Breast epithelium (tissue), 2 donors: ENCODE measurements around a stretch of chr12.

DNA sequence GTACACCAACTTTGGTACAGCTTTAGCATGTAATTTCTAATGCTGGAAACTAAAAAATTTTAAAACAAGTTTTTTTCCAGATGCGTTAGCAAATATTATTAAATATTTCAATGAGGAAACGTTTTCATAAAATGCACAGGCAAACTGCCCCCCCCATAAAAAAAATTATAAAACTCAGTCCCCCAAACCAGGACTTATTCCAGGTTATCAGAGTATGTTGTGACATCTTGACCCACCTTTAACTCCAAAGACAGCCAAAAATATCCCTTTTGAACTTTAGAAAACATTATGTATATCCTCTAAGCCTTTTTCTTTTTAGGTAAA, 7.1 kb downstream of the SLC38A2 start:
- PRO-cap, result no peak
- RAMPAGE, long total RNA, 2 experiments, result no peak in any of the 2 experiments

GRCh38 chr12:46369972-46370148, 2.7 kb downstream of the SLC38A2 start:
- PRO-cap, result no peak
- RAMPAGE, long total RNA, 2 experiments, result no peak in any of the 2 experiments

GRCh38 chr12:46370720-46371200, 1.8 kb downstream of the SLC38A2 start:
- PRO-cap, result no peak
- RAMPAGE, long total RNA, 2 experiments, result no peak in any of the 2 experiments

GRCh38 chr12:46384117-46384340, 11.5 kb upstream of the SLC38A2 start:
- PRO-cap, result no peak
- RAMPAGE, long total RNA, 2 experiments, result no peak in any of the 2 experiments

DNA sequence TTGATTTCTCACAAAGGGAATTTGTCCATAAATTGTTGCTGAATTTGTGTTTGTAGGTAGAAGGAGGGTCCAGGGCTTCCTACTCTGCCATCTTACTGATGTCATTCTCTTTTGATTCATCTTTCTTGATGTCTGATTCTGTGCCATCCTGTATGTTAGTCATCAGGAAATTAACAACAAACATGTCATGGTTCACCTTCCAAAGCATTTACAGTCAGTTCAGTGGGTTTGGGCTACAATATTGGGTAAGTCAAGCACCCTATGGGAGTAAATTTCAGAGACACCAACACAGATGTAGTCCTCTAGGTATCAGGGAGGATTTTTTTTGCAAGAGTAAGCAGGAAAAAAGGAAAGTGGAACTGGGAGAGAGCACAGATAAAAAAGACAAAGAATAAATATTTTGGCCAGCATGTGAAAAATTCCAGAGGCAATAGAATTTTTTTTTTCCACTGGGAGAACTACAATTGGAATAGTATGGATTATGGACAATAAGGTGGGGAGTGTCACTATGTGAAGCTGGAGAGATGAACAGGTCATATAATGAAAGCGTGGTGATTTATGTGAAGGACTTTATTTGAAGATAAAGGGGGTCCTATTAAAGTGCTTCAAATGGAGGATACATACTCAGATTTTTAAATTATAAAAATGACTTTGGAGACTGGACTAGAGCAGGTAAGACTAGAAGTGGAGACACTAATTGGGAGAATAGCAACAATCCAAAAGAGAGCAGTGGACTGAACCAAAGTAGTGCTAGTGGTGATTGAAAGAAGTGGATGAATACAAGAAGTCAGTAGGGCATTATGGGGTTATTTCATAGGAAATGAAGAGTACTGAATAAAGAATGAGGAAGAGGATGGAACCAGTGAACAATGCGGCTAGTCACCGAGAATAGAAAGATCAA, 135.5 kb upstream of the SLC38A2 start:
- PRO-cap, result no peak
- RAMPAGE, long total RNA, 2 experiments, result no peak in any of the 2 experiments

- PRO-cap, result no peak
- RAMPAGE, long total RNA, 2 experiments, result no peak in any of the 2 experiments
Measured at GRCh38 chr12:46702804-46703524, 122.8 kb downstream of the SLC38A4 start.

DNA sequence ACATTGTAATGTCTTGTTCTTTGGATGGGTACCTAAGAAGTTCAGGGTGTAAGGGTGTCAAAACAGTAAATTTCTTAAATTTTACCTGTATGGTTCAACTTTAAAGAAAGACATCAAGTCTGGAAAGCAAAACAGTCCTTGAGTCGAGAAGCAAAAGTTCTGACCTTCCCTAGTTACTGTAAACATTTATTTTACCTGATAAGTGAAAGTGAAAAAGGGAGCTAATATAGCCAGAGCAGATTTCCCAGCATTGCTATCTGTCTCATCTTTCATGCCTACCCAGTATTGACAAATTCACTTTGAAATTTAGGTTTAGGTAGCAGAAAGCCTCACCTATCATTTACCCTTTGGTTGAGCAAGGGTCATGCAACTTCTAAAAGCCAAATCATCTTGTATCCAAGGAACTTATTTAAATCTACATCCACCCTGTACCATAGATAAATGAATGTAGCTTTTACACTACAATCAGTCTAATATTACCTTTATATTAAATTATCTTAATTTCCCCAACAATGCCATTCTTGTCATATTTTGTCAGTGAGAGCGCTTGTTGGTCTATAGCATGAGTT, 24.4 kb downstream of the SLC38A4 start:
- PRO-cap, result no peak
- RAMPAGE, long total RNA, 2 experiments, result no peak in any of the 2 experiments

GRCh38 chr12:47212372-47212925, 132.7 kb upstream of the AMIGO2 start:
- PRO-cap, result no peak
- RAMPAGE, long total RNA, 2 experiments, result no peak in any of the 2 experiments

DNA sequence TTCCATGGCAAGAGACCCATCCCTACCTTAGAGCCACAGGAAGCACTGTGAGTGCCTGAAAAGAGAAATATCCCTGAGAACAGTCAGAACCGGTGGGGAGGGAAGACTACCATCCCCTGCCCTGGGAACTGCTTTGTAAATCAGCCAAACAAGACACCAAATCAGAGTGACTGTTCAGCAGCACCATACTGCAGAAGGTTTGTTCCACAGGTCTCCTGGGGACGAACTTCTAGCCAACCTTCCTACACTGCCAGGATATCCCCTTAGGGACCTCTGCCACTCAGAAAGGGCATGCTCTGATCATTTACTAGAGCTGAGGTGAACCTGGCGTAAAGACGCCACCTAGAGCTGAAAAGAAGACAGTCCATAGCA, 227.9 kb upstream of the AMIGO2 start:
- PRO-cap, result no peak
- RAMPAGE, long total RNA, 2 experiments, result no peak in any of the 2 experiments

- PRO-cap, result no peak
- RAMPAGE, long total RNA, 2 experiments, result no peak in any of the 2 experiments
Measured at GRCh38 chr12:47343876-47344423, 264.2 kb upstream of the AMIGO2 start.

- PRO-cap, result no peak
- RAMPAGE, long total RNA, 2 experiments, result no peak in any of the 2 experiments
Measured at GRCh38 chr12:47651233-47652088, 54.4 kb downstream of the RPAP3 start.

- PRO-cap, result no peak
- RAMPAGE, long total RNA, 2 experiments, result no peak in any of the 2 experiments
Measured at GRCh38 chr12:47736701-47737747, 11.7 kb upstream of the ENDOU start.

DNA sequence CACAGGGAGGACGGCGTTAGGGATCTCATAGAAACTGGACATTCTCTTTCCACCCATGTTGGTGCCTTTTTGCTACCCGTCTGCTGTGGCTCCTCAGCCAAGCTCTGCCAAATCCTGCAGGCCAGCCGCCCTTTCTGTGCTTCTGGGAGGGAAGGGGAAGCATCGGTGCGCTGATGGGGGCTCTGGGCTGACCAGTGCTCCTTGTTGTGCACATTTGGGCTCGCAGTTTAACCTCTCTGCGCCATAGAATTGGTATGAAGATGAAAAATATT, 900 bp downstream of the SLC48A1 start:
- PRO-cap, result no peak
- RAMPAGE, long total RNA, 2 experiments, result no peak in any of the 2 experiments

- PRO-cap, result no peak
- RAMPAGE, long total RNA, 2 experiments, result no peak in any of the 2 experiments
Measured at GRCh38 chr12:47776554-47777510, 3.8 kb downstream of the SLC48A1 start.

GRCh38 chr12:47812501-47813478, 6.9 kb downstream of the HDAC7 start:
- PRO-cap, result bidirectional peak, plus-strand start at chr12:47813262, minus-strand start at chr12:47813033
- RAMPAGE, long total RNA, 2 experiments, result no peak in any of the 2 experiments

DNA sequence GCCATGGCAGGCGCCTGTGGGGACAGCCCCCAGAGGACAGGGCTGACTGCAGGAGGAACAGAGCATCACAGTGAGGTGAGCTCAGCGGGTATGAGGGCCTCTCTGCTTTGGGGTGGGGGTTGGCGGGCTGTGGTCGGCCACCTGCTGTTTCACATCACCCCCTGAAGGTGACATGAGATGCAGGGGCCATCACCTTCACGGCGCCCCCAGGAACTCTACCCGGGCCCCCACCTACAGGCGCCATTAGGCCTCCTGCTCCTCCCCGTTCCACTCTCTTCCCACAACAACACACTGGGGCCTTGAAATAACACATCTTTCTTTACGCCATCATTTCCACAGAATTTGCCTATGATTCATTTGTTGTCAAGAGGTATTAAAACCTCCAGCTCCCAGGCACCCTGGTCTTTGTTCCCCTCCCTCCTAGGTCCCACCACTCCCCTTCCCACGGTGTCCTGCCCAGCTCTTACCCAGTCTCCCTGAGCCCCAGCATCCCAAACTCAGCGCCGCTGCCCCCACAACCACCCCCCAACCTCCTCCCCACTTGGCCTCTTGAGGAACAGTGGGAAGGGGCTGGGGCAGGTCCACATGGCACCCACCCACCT, 12.7 kb upstream of the HDAC7 start:
- PRO-cap, result no peak
- RAMPAGE, long total RNA, 2 experiments, result no peak in any of the 2 experiments

- PRO-cap, result no peak
- RAMPAGE, long total RNA, 2 experiments, result no peak in any of the 2 experiments
Measured at GRCh38 chr12:47912367-47912875, 7.6 kb upstream of the VDR start.

DNA sequence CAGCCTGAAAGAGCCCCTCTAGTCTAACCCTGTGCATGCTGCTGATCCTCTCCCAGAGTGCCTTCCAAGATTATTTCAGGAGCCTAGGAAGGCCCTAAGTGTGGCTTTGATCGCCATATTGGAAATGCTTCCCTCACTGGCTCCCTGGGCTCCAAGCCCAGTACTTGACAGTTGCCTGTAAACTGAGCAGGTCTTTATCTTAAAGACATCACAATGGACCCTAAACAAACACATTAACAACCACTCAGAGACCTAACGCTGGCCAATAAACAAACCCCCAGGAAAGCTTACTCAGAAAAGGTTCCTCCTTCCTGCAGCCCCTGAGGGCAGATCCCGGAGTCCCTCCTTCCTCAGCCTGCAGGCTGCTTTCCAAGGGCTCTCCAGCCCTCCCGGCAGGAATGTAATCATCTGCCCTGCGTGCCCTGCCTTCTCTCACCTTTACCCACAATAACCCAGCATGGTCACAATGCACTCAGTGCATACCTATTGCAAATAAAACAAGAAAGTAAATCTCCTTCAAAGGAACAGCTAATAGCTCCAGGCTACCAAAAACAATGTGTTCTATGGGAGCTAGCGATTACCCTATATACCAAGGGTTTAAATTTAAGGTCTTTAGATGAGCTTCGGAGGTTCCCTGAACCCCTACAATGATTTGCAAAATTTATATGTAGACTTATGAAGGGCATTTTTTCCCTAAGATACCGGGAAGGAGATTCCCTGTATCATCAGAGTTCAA, 17.6 kb upstream of the COL2A1 start:
- PRO-cap, result no peak
- RAMPAGE, long total RNA, 2 experiments, result no peak in any of the 2 experiments

- PRO-cap, result no peak
- RAMPAGE, long total RNA, 2 experiments, result no peak in any of the 2 experiments
Measured at GRCh38 chr12:48106464-48106640, 473 bp upstream of the SENP1 start.

DNA sequence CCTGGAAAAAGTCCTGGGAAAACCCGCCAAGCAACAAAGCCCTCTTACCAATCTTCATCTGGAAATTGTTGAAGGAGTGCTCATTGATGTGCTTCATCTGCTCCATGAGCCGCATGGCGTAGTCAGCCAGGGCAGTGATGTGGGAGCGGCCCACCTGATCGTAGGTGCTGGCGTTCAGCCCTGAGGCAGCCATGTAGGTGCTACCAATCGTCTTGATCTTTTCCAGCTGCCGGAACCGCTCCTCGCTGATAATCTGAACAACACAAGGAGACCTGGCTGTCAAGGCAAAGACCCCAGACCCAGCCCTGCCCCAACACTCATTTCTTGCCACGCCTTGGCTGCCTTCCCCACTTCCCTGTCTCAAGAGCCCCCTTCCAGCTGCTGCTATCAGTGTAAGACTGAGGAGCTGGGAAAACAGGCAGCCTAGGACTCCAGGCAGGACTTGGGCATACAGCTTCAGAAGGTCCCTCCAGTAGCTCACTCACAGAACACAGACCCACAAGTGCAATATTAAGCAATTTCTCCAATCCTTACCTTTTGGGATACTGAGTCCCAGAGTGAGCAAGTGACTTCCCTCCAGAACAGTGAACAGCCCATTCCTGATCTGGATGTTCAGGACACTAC, 18.1 kb downstream of the ADCY6 start:
- PRO-cap, result no peak
- RAMPAGE, long total RNA, 2 experiments, result no peak in any of the 2 experiments